GM12891 (cell line): ENCODE data around the gene ZEB1.

DNA sequence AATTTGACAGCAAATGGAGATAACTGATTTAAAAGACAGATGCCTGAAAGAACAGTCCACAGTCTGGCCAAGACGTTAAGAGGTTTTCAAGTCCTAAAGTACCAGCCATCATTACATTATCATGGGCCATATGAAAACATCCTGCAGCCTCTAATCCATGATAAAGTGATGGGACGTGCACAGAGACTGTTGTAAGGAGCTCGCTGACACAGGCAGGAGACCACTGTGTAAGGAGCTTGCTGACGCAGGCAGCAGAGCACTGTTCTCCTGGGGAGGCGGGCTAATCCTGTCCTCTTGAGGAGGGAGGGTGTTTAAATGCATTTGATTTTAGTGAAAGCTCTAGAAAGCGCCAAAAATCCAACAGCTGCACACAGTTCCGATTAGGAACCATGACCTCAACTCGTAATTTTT lies 16.9 kb downstream of the SVIL start:
- RRBS, result no CpG with 5 or more reads among the region's 8 CpGs

DNA sequence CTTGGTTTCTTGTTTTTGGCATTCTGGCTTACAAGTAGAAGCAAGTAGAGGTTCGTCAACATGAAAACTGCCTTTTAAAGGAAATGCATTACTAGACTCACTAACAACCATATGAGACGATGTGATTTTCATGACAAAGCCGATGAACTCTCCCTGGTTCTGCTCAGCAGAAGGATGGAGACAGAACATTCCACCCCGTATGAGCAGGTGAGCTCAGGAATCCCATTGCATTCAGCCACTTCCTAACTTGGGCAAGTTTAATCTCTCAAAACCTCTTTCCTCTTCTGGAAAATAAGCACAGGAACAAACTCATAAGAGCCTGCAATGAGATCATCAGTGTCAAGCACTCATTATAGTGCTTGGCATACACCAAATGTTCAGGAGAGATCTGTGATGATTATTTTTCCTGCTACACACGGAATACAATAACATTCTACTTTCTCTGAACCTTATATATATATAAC lies 57.4 kb upstream of the SVIL start:
- RRBS, result no CpG with 5 or more reads among the region's 5 CpGs

- RRBS, result no CpG with 5 or more reads among the region's 6 CpGs
These were observed 106.0 kb upstream of the SVIL start for GRCh38 chr10:29740696-29741335.

DNA sequence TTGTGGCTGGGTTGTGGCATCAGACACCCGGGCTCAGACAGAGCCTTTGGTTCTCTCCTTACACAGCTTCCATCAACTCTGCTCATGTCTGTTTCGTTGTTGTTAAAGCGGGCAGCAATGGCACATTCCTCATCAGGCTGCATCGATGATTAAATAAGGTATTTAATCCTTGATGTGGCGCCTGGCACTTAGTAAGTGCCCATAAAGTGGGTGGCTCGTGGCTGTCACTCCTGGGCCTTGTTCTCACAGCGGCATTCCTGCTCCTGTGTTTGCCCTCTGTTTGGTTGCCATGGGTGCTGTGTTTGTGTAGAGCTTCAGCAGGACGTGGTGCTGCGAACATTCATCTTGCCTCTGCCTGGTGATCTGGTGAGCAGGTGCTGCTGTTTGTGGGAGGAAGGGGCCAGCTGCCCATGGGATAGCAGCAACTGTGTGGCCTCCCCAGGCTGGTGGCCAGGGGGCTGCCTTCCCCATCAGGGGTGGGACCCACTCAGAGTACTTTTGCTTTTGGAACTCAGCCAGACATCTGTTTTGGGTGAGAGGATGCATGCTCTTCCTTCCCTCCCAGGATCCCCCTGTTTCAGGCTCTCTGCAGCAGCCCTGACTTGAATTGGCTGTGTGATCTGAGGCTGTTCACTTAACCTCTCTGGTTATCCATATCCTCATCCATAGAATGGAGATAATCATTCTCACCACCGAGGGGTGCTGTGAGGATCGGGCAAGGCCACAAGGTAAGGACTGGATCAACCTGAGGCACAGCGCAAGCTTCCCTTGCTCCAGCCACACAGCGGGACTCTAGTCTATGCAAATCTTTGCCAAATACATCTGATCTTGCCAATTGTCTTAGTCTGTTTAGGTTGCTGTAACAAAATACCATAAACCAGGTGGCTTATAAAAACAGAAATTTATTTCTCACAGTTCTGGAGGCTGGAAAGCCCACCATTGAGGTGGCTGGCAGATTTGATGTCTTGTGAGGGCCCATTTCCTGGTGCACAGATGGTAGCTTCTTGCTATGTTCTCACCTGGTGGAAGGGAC lies 207.4 kb upstream of the SVIL start:
- RRBS, result no CpG with 5 or more reads among the region's 13 CpGs

DNA sequence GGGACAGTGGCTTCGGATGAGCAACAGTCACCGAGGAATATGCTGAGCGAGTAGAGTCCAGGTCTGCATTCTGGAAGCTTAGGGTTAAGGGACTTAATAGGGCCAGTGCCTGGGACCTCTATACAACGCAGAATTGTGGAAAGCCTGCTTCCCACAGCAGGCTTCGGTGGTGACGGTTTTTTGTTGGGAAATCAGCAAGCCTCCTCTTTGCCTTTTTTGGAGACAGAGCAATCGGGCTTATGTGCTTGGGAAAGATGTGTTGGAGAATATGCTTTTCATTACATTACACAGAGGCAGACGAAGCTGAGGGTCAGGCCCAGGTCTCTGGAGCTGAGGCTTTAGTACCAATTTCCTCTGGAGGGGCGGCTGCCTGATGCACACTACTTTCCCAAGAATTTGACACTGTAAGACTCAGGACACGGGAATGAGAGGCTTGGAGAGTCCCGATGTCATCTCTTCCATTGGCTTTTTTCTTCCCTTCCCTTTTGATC lies 122.7 kb upstream of the JCAD start:
- RRBS, result no CpG with 5 or more reads among the region's 11 CpGs

GRCh38 chr10:30220445-30220684 lies 128.7 kb downstream of the MTPAP start:
- RRBS, result no CpG with 5 or more reads among the region's 5 CpGs

DNA sequence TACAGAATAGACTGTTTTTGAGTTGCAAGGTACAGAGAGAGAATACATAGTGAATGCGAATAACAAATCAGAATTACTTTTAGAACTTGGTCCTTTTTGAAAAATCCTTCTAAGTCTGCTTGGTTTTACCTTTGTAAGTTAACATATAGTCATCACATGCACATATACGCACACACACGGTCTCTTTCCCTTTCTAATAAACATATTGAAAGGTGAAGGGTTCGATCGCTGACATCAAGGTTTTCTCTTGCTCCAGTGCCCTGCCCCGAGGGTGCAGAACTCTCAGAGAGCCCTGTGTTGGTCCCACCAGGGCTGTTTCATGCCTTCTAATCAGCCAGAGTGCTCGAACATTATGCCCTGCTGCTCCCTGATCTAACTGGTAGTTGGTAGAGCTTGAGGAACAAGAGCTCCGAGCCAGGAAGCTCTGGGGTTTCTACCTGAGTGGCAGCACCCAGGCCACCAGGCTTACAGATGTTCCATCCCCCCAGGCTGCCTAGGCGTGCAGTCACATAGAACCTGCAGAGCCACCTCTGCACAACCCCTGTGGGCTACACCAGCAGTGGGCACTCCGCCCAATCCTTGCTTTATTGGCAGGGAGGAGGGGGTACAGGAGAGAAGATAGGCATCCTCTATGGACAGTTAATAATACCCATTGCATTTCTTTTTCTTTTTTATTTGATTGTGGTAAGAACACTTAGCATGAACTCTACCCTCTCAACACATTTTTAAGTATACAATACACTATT lies 21.7 kb downstream of the MAP3K8 start:
- RRBS, result no CpG with 5 or more reads among the region's 10 CpGs

GRCh38 chr10:30605784-30606373 lies 23.7 kb downstream of the LYZL2 start:
- RRBS, result no CpG with 5 or more reads among the region's 7 CpGs

GRCh38 chr10:30791178-30791743 lies 161.7 kb upstream of the LYZL2 start:
- RRBS, result no CpG with 5 or more reads among the region's 6 CpGs

DNA sequence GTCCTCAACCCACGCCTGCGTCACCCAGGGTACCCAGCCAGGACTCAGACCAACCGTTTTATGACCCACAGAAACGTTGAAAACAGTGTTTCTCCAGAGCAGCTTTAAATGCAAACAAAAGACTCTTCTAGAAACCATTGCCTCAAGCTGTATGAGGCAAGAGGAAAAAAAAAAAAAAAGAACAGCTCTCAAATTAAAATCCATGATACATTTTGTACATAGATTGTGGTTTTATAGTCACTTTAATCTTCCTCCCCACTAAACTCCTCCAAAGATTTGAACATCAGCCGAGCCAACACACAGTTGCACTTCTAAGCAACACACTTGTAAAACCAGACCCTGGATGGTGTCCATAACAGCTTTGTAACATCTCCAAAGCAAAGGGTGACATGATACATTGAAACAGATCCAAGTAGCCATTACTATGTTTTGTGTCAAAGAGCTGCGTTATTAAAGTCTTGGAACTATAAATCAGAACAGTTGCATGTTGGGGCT lies 175.1 kb upstream of the LYZL2 start:
- RRBS, result no CpG with 5 or more reads among the region's 6 CpGs

DNA sequence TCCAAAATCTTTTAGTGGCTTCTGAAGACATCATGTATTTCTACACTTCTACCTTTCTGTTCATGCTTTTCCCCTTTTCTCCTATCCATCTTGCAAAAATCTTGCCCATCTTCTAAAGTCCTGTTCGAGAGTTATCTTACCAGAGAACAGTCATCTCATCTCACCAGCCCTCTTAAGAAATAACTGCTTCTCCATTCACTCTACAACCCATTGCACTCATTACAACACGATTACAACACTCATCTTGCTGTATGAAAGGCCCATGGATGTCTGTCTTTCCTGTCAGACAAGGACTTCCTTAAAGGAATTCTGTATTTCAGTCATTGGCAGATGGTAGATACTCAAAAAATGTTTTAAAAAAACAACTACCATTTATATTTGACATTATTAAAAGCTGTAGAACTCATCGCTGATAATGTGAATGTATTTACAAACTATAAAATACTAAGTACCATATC lies 30.8 kb downstream of the ZNF438 start:
- RRBS, result no CpG with 5 or more reads among the region's 3 CpGs

DNA sequence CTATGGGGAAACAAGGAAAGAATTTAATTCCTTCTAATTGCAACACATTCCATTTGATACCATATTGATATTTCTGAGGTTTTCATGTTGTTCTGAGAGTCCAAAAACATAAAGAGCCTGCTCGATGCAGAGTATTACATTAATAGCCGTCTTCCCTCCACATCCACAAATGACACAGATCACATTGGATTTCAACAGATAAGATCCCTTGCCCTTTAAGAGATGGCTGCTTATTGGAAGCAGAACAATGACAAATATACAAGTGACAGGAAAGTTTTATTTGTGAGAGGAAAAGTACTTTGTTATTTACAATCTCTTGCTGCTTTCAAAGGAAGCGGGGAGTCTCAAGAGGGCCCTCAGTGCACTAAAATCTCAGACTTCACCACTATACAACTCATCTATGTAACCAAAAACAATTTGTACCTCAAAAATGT lies 42.3 kb upstream of the ZNF438 start:
- RRBS, result no CpG with 5 or more reads among the region's 3 CpGs

GRCh38 chr10:31319154-31319323 lies at the start of gene ZEB1:
Gene ZEB1 (plus strand): TSS chr10:31319216.
- RRBS, result no CpG with 5 or more reads among the region's 14 CpGs

- RRBS, result no CpG with 5 or more reads among the region's 43 CpGs
These were observed 42.7 kb downstream of the ZEB1 start for GRCh38 chr10:31361632-31362259.

- RRBS, result no CpG with 5 or more reads among the region's 12 CpGs
These were observed 262.9 kb downstream of the ZEB1 start for GRCh38 chr10:31581817-31582494.

DNA sequence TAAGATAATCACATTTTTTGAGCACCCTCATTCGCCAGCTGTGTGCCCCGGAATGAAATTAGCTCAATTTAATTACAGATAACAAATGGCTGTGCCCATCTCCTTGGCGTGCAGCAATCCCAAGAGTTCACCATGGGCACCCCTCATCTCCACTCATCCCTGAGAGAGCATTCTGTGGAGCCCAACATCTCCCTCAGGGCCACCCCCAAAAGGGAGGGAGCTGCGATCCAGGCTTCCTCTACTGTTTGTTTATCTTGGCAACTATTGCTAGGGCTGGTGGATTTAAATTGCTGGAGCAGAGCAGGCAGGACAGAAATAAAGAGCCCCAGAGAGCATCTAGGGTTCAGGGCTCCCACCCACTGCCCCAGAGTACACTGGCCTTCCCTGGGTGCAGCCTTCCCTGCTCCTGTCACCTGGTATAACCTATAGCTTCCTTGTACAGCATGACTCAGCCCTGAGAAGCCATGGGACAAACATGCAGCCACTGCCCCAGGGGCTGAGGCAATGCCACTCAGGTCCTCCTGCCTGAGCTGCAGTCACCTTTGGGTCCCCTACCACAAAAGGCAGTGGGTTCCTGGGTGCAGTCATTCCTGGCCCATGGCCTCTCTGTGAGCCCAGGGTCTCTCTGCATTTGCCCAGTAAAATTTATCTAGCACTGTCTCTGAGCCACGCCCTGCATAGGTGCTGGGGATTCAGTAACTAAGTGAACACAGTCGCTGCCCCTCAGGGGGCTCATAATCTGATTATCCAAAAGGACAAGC lies 263.7 kb downstream of the ZEB1 start:
- RRBS, result no CpG with 5 or more reads among the region's 6 CpGs

- RRBS, result no CpG with 5 or more reads among the region's 3 CpGs
These were observed 230.1 kb downstream of the ARHGAP12 start for GRCh38 chr10:31698556-31698920.

GRCh38 chr10:31929001-31930156 lies 748 bp upstream of the ARHGAP12 start:
- RRBS, result 2% methylated on average over 18 of the region's 51 CpGs

- RRBS, result no CpG with 5 or more reads among the region's 7 CpGs
These were observed 19.0 kb upstream of the ARHGAP12 start for GRCh38 chr10:31947651-31948042.

- RRBS, result no CpG with 5 or more reads among the region's 11 CpGs
These were observed 32.8 kb upstream of the ARHGAP12 start for GRCh38 chr10:31961123-31962165.